H1 (cell line): ENCODE results near the gene C5orf58.

DNA sequence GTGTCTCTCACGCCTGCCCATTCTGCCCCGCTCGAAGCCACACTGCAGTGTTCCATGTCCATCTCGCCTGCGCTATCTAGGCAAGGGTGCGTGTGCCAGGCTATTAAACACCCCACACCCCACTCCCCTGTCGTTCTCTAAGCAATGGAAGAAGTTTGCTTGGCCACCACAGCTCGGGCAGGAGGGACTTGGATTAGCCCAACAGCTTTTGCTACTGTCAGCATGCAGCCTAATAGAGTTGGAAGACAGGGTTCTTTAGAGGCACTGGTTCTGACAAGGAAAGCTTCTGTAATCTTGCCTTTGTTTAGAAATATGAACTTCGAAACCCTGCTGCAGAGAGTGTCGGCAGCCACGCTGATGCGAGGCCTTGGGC is 268.6 kb upstream of the WWC1 start:
- RRBS, result no CpG with 5 or more reads among the region's 12 CpGs
CAGE:
- cytosol, long polyA plus RNA, result no peak
- long polyA plus RNA, result no peak
- nucleus, long polyA plus RNA, result no peak

DNA sequence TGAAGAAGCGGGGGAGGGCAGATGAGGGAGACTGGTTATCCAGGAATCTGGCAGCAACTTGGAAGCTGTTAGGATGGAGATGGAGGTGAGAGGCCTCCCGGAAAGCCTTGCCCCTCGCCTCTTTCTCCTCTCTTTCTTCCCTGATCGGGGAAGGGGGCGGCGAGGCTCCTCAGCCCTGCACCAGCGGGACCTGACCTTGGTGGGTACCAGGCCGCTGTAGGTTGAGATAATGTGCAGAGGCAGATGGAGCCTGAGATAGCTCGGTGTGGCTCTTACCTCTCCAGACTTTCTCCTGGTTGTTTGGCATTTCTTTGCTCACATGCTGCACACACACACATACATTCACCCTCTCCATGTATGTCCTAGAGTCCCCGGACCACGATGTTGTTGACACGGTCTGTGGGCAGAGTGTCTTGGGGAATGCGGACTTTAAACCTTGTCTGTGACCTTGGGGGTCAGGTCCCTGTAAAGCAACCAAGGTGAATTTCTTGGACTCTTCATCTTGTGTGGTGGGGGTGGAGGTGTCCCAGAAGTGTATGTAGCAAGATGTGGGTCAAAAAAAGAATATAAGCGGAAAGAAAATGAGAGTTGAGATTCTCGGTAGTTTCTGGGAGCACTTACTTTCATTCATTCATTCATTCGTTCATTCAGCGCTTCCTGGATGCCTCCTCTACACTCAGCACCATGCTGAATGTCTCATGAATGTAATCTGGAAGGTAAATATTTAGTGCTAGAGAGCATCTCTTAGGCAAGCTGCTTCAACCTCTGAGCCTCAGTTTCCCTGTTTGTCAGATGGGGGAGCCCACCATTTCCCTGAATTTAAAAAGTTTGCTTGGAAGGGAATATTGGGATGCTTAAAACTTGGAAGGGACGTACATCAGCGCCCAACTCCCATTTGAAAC is 1.7 kb downstream of the WWC1 start:
- RRBS, result no CpG with 5 or more reads among the region's 19 CpGs
CAGE:
- cytosol, long polyA plus RNA, result no peak
- long polyA plus RNA, result no peak
- nucleus, long polyA plus RNA, result no peak

- RRBS, result no CpG with 5 or more reads among the region's 11 CpGs
CAGE:
- cytosol, long polyA plus RNA, result no peak
- long polyA plus RNA, result no peak
- nucleus, long polyA plus RNA, result no peak
Measured at GRCh38 chr5:168301804-168302478, 10.5 kb downstream of the WWC1 start.

DNA sequence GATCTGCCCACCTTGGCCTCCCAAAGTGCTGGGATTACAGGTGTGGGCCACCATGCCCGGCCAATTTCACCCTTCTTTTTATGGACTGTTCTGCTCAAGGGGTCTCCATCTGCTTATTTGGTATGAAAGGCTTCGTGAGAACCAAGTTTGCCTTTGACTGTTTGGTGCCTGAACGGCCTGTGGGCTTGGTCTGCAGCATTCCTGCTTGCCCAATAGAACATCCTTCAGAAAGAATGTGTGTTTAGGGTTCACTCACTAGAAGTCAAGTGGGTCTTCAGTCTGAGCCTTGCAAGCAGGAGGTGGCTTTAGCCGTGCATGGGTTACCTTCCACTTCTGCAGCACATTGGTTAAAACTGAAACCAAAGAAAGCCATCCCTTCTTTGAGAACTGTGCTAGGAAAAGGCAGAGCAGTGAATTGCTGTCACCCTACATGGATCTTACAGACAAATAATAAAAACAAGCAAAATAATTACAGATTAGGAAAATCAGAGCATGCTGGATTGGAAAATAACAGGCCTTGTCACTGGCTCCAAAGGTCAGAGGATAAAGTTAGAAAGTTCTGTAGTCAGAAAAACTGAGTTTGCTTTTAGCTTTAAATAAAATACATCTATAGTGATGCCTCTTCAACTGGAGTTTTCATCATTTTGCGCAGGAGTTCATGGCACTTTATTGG is 16.5 kb downstream of the WWC1 start:
- RRBS, result no CpG with 5 or more reads among the region's 5 CpGs
CAGE:
- cytosol, long polyA plus RNA, result no peak
- long polyA plus RNA, result no peak
- nucleus, long polyA plus RNA, result no peak

- RRBS, result no CpG with 5 or more reads among the region's 6 CpGs
CAGE:
- cytosol, long polyA plus RNA, result no peak
- long polyA plus RNA, result no peak
- nucleus, long polyA plus RNA, result no peak
Measured at GRCh38 chr5:168324873-168325761, 33.7 kb downstream of the WWC1 start.

- RRBS, result no CpG with 5 or more reads among the region's 27 CpGs
CAGE:
- cytosol, long polyA plus RNA, result no peak
- long polyA plus RNA, result no peak
- nucleus, long polyA plus RNA, result no peak
Measured at GRCh38 chr5:168464178-168465135, 21.8 kb upstream of the RARS1 start.

DNA sequence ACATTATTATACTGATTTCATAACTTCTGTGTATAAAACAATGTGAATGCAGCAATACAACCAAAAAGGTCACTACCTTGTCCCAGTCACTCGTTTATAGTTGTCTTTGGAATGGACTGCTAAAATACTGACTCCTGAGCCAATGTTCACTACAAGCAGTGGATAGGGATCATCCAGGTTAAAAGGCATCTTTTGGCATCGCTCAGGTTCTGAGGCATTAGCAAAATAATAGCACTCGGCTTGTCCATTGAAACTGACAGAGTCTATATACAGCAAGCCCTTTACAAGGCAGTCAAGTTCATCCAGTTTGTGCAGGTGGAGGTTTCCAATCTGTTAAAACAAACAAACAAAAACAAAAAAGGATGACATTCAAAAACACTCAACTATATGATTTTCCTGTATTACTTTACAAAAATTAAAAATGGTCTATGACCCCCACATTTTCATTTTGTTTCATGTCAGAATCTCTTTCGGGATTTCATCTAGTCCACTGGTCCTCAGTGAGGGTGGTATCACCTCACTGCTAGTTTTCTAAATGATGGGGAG is 13.2 kb downstream of the PANK3 start:
- RRBS, result no CpG with 5 or more reads among the region's 4 CpGs
CAGE:
- cytosol, long polyA plus RNA, result no peak
- long polyA plus RNA, result no peak
- nucleus, long polyA plus RNA, result no peak

DNA sequence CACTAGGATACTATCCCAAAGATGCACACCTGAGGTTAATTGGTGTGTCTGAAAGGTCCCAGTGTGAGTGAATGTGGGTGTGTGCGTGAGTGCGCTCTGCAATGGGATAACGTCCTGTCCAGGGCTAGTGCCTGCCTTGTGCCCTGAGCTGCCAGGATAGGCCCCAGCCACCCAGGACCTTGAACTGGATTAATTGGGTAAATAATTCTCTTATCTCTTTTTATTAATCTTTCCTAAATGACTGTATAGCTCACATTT is 11.5 kb upstream of the PANK3 start:
- RRBS, result no CpG with 5 or more reads among the region's 3 CpGs
CAGE:
- cytosol, long polyA plus RNA, result no peak
- long polyA plus RNA, result no peak
- nucleus, long polyA plus RNA, result no peak

GRCh38 chr5:168613809-168614465 is 34.8 kb upstream of the PANK3 start:
- RRBS, result no CpG with 5 or more reads among the region's 2 CpGs
CAGE:
- cytosol, long polyA plus RNA, result no peak
- long polyA plus RNA, result no peak
- nucleus, long polyA plus RNA, result no peak

DNA sequence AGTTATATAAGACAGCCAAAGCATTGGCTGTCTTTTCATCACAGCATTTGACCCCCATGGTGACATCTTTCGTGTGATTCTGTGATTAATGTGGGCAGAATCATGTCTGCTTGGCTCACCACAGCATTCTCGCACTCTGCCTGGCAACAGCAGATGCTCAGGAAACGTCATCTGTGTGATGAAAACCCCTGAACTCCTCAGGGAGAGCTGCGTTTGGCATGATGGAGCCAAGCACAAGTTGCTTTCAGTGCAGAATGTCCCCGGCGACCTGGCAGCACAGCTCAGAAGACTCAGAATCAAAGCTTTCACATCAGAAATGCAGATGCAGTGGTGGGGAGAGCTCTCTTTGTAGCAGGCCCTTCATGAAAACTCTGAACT is 155.5 kb upstream of the PANK3 start:
- RRBS, result no CpG with 5 or more reads among the region's 6 CpGs
CAGE:
- cytosol, long polyA plus RNA, result no peak
- long polyA plus RNA, result no peak
- nucleus, long polyA plus RNA, result no peak

DNA sequence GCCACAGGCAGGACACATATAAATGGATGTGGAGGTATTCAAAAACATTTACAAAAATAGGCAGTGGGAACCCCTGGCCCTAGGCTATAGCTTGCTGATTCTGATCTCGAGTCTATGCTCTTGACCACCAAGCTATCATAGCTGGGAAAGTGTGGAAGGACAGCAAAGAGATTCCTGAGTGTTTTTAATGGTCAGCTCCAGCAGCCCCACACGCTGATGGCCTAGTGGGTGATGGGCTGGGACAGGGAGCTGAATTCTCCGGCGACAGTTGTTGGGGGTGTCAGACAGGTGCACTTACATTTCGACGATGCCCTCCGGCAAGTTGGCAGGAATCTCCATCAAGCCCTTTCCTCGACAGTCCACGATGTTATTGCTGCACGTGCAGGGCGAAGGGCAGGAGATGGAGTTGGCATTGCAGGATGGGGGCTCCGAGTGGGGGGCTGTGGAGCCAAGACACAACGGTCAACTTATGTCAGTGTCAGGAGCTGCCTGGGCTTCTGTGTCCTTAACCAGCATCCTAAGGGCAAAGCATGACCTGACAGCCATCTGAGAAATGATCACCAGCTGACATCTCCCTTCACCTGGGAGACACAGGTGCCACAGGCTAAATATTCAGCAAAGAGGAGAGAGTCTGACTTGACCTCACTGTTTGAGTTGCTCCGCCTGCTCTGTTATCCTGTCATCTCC is 227.1 kb upstream of the PANK3 start:
- RRBS, result 92% methylated on average over 5 of the region's 14 CpGs
CAGE:
- cytosol, long polyA plus RNA, result no peak
- long polyA plus RNA, result no peak
- nucleus, long polyA plus RNA, result no peak

DNA sequence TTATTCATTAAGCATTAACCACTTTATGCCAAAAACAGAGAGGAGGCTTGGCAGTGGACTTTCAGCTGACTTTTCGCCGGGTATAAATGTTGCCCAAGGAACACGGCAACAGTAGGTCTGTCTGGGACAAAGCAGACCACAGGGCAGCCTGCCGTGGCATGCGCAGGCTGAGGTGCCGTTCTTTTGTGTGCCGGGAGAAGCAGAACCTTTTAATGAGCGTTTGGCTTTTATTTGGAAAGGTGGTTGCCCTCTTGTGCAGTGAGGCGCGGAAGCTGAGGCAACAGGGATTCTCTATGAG is 240.0 kb upstream of the PANK3 start:
- RRBS, result 100% methylated on average over 2 of the region's 10 CpGs
CAGE:
- cytosol, long polyA plus RNA, result no peak
- long polyA plus RNA, result no peak
- nucleus, long polyA plus RNA, result no peak

DNA sequence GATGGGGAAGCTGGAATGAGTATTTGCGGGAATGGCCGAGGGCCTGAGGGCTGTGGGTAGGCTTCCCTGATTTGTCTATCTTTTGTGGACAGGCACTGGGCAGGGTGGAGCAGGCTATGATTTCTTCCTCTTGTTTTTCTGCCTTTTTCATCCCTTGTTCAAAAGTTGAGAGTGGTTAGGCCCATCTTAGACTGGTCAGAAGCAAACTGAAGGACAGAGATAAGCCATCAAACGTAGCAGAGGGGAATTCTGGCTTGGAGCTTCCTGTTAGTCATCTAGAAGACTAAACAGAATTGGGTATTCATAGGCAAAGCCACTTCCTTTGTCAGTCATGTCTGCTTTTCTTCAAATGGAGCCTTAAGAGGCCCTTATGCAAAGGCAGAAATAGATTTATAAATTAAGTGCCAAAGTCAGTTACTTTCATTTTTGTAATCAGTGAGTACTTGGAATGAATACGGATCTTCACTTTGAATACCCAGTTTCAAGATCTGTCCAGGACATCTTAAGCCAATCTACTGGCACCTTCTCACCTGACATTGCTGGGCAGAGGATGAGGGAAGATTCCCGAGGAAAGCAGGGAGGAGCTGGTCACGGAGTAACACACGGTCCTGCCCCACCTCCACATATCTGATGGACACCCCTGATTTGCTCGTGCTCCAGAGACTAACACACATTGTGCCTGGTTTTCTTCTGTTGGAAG is 14.0 kb downstream of the DOCK2 start:
- RRBS, result no CpG with 5 or more reads among the region's 8 CpGs
CAGE:
- cytosol, long polyA plus RNA, result no peak
- long polyA plus RNA, result no peak
- nucleus, long polyA plus RNA, result no peak

GRCh38 chr5:169875676-169876087 is 104.6 kb downstream of the INSYN2B start:
- RRBS, result no CpG with 5 or more reads among the region's 2 CpGs
CAGE:
- cytosol, long polyA plus RNA, result no peak
- long polyA plus RNA, result no peak
- nucleus, long polyA plus RNA, result no peak

GRCh38 chr5:169964841-169965218 is 15.5 kb downstream of the INSYN2B start:
- RRBS, result no CpG with 5 or more reads among the region's 3 CpGs
CAGE:
- cytosol, long polyA plus RNA, result no peak
- long polyA plus RNA, result no peak
- nucleus, long polyA plus RNA, result no peak

DNA sequence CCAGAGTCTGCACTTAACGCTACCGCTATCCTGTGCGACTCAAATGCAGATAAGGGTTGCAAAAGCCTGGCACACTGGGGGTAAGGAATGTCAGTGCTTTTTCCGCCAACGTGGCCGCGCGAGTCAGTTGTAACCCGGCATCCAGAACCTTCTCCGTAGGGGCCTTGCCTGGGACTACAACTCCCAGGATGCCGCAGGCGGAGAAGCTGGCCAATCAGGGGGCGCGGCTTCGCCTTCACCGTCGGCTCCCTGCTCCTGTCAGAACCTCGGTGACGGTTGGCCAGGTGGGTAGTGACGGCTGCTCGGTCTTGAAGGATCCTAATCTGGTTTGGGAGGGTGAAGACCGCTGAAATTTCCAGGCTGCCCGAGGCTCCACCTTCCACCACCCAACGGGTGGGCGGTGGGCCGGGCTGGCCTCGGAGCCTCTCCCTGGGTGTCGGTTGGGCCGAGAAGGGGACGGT is at the start of gene C5orf58:
Gene C5orf58, plus strand, starts transcription at position 262 of the 461 bp plus-strand sequence.
- RRBS, result 90% methylated on average over 3 of the region's 30 CpGs
CAGE:
- cytosol, long polyA plus RNA, result no peak
- long polyA plus RNA, result no peak
- nucleus, long polyA plus RNA, result no peak

DNA sequence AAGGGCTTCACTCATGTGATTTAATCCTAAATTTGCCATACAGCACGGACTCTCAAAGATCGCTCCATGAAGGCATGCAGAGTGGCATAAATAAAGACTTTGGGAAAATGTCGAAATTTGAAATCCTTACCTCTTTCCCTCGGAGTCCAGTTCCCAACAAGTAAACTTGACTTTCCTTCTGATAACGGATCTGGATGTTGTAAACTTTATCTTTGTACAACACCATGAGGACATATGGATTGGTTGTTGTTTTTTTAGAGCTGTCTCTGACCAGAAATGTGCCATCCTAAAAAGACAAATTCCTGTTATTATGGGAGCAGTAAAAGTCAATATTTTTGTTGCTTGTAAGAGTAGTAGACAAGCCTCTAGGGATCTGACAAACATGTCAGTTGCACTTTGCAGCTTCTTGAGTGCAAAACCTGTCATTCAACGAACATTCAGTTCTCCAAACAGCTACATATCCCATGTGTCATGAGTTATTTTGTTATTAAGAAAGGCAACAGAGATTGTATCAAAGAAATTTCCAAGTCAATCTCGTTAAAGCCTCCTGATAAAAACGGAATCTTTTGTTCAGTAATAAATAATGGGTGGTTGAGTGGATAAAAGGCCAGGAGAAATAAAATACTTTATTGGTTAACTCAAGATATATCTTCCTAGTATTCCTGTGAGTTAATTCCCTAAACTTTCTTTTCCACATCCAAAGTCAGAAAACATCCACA is 18.0 kb downstream of the C5orf58 start:
- RRBS, result no CpG with 5 or more reads among the region's 8 CpGs
CAGE:
- cytosol, long polyA plus RNA, result no peak
- long polyA plus RNA, result no peak
- nucleus, long polyA plus RNA, result no peak

- RRBS, result no CpG with 5 or more reads among the region's 13 CpGs
CAGE:
- cytosol, long polyA plus RNA, result no peak
- long polyA plus RNA, result no peak
- nucleus, long polyA plus RNA, result no peak
Measured at GRCh38 chr5:170273565-170274335, 23.8 kb downstream of the LCP2 start.

DNA sequence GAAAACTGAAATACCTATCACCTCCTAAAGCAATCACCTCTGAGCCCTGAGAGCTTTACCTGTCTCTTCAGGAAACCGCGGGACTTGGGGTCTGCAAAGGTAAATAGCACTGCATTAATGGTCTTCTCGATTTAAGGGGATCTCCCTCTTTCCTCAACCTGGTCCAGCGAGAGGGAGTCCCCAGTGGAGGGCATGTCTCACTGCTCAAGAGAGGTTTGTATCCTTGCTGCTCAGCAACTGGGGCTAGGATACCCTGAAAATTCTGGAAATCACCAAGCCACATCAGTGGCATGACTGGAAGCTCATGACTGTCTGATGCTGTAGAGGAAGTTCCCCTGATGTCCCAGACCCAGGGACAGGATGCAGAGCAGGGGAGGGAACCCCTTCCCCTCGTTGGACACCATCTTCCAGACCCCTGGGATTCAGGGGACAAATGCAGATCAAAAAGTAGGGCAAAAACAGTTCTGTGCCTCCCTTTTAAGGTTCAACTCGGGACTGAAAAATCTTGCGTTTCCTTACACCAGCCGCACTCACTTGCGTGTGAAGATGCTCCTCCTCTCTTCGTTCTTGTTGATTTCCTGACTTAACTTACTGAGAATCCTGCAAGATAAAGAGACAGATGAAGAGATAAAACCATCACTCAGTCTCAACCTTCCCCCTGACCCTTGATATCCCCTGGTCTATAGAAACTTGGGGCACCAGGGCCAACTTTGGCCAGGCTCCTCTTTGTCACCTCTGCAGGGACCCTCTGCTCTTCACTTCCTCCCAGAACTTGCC is 22.1 kb downstream of the LCP2 start:
- RRBS, result no CpG with 5 or more reads among the region's 10 CpGs
CAGE:
- cytosol, long polyA plus RNA, result no peak
- long polyA plus RNA, result no peak
- nucleus, long polyA plus RNA, result no peak

DNA sequence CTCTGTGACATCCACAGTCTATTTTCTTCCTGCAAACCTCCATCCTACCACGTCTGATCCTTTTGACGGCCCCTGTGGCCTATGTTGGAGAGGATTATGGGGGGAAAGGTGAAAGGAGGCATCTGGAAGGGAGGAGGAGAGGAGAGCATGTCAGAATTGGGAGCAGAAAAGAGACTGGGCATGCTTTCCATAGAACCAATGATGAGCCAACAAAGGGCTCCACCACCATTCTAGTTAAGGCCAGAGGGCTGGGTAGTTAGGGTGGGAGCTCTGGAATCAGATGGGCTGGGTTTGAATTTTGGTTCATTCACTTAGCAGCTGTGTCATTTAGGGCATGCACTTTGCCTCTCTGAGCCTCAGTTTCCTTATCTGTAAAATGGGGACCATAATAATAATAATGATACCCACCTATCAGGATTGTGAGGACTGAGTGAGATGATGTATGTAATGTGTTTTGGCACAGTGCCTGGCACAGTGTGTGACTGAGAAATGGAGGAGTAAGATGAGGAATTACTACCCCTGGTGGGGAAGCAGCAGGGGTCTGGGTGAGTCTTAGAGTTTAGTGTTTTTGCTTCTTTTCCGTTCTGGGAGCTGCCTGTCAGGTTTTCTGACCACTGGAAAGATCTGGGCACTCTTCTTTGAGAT is 8.7 kb downstream of the LCP2 start:
- RRBS, result no CpG with 5 or more reads among the region's 3 CpGs
CAGE:
- cytosol, long polyA plus RNA, result no peak
- long polyA plus RNA, result no peak
- nucleus, long polyA plus RNA, result no peak